Heart left ventricle (tissue), 7 donors: ENCODE measurements around the gene ANAPC4.

DNA sequence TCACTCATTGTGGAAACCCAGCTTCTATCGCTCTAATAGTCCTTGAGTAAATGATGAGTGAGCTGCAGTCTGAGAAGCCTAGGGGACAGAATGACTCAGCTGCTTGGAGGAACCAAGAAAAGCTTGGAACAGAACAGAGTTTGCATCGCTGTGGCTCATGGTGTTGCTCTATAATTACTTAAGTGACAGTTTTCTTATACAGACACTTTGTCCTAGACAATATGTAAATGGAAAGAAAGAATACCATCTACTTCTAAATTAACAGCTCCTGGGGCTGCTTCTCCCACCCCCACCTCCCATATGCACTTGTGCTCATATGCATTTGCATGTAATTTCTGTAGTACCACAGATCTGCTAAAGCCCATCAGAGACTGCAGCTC is 156.9 kb downstream of the SLIT2 start:
- PRO-cap, 6 experiments, result no peak in any of the 6 experiments
- RAMPAGE, long total RNA, 2 experiments, result no peak in any of the 2 experiments
- RRBS, result no CpG with 5 or more reads among the region's 2 CpGs

DNA sequence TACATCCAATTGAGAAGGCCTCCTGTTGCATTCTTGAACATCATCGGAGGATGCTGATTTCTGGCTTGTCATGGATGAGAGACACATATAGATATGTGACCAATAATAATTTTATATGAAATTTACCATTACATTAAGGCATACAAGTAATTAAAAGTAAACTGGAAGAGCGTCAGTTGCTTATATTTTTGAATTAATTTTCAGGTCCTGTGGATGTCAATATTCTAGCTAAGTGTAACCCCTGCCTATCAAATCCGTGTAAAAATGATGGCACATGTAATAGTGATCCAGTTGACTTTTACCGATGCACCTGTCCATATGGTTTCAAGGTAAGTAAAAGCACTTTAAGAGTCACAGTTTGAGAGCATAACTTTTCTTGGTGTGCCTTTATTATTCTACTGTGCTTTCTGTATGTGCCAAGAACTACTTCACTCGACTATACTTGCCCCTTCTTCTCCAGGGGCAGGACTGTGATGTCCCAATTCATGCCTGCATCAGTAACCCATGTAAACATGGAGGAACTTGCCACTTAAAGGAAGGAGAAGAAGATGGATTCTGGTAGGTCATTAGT is 133.1 kb upstream of the PACRGL start:
- PRO-cap, 6 experiments, result no peak in any of the 6 experiments
- RAMPAGE, long total RNA, 2 experiments, result no peak in any of the 2 experiments
- RRBS, result no CpG with 5 or more reads among the region's 5 CpGs

- PRO-cap, 6 experiments, result no peak in any of the 6 experiments
- RAMPAGE, long total RNA, 2 experiments, result no peak in any of the 2 experiments
- RRBS, result no CpG with 5 or more reads among the region's 2 CpGs
Observed at GRCh38 chr4:20743362-20743910, 43.2 kb downstream of the PACRGL start.

GRCh38 chr4:22399441-22400089 is 116.3 kb downstream of the ADGRA3 start:
- PRO-cap, 6 experiments, result no peak in any of the 6 experiments
- RAMPAGE, long total RNA, 2 experiments, result no peak in any of the 2 experiments

DNA sequence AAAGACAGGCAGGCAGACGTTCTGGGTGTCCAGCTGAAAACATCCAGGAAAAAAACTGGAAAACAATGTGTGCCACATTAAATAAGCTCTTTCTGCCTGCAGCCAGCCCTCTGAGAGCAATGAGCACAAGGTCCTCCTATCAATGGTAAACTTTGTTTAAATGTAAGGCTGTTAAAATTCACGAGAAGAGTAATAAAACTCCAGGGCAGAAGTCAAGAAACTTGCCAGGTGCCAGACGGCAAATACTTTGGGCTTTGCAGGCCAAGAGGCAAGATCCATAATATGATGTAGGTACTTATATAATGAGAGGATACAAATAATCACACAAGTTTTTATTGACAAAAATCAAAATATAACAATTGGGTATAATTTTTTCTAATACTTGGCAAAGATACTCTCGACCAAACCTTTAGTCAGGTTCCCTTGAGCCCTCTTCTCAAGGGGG is 24.8 kb downstream of the ADGRA3 start:
- PRO-cap, 6 experiments, result no peak in any of the 6 experiments
- RAMPAGE, long total RNA, 2 experiments, result no peak in any of the 2 experiments
- RRBS, result no CpG with 5 or more reads among the region's 4 CpGs

DNA sequence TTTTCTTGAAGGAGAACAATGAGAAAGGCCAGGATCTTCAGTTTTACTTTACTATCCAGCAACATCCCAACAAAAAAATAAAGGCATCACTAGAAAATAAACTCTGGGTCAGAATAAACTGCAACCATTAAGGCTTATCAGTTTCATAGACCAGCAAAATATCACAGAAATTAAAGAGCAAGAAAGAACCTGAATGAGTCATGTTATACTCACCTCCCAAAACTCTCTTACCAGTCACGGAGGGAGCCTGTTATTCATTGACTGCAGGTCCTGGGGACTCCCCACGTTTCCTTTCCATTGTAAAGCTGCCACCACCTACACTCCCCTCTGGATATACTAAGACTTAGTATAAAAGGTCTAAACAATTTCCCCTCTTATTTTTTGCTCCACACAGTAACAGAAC is 14.5 kb downstream of the ADGRA3 start:
- PRO-cap, 6 experiments, result no peak in any of the 6 experiments
- RAMPAGE, long total RNA, 2 experiments, result no peak in any of the 2 experiments
- RRBS, result no CpG with 5 or more reads among the region's 2 CpGs

DNA sequence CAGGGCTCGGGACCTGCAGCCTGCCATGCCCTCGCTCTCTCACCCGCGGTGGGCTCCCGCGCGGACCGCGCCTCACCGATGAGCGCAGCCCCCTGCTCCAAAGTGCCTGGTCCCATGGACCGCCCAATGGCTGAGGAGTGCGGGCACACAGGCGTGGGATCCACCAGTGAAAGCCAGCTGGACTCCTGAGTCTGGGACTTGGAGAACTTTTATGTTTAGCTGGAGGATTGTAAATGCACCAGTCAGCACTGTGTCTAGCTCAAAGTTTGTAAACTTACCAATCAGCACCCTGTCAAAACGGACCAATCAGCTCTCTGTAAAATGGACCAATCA is 119.1 kb upstream of the ADGRA3 start:
- PRO-cap, 6 experiments, result no peak in any of the 6 experiments
- RAMPAGE, long total RNA, 2 experiments, result no peak in any of the 2 experiments
- RRBS, result no CpG with 5 or more reads among the region's 15 CpGs

GRCh38 chr4:23883024-23883712 is 6.7 kb downstream of the PPARGC1A start:
- PRO-cap, 6 experiments, result peak in 5 of 6 experiments; most common minus-strand start chr4:23883344 (in 5)
- RAMPAGE, long total RNA, 2 experiments, result no peak in any of the 2 experiments
- RRBS, result no CpG with 5 or more reads among the region's 5 CpGs

DNA sequence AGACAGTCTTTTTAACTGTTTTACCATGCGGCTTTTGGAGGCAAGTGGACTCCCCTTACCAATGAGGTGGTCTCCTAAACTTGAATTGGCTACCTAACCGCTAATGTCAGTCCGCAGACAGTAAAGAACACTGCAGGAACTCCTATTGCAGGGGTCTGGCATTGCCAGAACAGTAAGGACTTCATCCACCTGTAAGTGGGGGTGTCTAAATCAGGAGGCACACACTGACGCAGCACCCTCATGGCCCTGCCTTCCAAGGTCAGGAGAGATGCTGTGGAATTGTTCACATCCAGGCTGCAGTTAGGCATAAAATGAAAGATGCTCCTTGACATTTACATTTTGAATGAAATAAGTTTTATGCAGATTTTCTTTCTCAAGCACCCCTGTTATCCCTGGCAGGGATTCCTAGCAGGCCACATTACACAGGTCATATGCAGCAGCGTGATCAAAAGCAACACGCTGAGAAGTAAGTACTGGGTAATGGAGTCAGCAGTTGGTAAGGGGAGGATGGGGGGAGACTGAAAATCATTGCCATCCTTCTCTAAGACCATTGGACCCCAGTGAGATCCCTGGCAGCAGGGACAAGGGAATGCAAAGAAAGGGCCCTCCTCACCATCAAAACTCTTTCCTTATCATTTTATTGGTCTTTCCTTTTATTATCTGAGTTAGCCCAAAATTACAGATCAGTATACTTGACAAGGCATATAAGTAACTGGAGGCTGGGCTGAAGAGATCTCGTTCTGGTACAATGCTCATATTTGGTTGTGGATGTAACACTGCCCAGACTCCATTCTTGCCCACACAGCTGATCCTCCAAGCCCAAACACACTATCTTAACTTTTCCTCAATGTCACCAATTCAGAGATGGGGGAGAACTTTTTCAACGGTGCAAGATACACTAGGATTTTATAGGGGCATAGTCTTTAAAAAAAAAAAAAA is 3.6 kb downstream of the PPARGC1A start:
- PRO-cap, 6 experiments, result peak in 2 of 6 experiments; most common plus-strand start position 278 of the sequence (in 2); most common minus-strand start position 174 of the sequence (in 2)
- RAMPAGE, long total RNA, 2 experiments, result no peak in any of the 2 experiments
- RRBS, result no CpG with 5 or more reads among the region's 8 CpGs

GRCh38 chr4:23890360-23891463 is 865 bp upstream of the PPARGC1A start:
- PRO-cap, 6 experiments, result no peak in any of the 6 experiments
- RAMPAGE, long total RNA, 2 experiments, result no peak in any of the 2 experiments
- RRBS, result no CpG with 5 or more reads among the region's 10 CpGs

DNA sequence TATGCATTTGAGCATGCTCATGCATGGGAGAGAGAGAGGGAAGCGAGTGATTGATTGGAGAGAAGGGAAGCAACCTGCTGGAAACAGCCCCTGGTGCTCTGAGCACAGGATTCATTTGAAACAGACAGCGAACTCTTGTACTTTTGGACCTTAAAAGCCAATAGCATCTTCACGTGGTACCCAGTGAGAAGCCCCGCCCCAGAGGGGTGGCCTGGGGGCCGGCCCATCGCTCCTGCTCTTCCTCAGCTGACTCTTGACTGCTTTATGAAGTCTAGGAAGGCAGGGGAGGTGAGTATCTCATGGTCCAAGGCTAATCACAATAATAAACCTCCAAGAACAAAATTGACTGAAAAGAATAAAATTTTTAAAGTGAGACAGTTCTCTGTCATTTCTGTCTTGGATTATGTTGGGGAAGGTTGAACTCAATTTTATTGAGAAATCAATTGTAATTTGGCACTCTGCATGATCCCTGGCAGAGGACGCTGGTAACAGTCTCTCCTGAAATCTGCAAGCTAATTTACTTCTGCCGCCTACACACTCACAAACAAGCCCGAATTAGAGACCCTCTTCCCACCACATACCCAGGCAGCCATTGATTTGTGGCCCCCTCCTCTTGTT is 168.2 kb upstream of the PPARGC1A start:
- PRO-cap, 6 experiments, result no peak in any of the 6 experiments
- RAMPAGE, long total RNA, 2 experiments, result no peak in any of the 2 experiments
- RRBS, result no CpG with 5 or more reads among the region's 9 CpGs

- PRO-cap, 6 experiments, result no peak in any of the 6 experiments
- RAMPAGE, long total RNA, 2 experiments, result no peak in any of the 2 experiments
- RRBS, result no CpG with 5 or more reads among the region's 7 CpGs
Observed at GRCh38 chr4:24230731-24231362, 341.0 kb upstream of the PPARGC1A start.

- PRO-cap, 6 experiments, result no peak in any of the 6 experiments
- RAMPAGE, long total RNA, 2 experiments, result no peak in any of the 2 experiments
- RRBS, result no CpG with 5 or more reads among the region's 6 CpGs
Observed at GRCh38 chr4:24261950-24262406, 322.4 kb downstream of the DHX15 start.

DNA sequence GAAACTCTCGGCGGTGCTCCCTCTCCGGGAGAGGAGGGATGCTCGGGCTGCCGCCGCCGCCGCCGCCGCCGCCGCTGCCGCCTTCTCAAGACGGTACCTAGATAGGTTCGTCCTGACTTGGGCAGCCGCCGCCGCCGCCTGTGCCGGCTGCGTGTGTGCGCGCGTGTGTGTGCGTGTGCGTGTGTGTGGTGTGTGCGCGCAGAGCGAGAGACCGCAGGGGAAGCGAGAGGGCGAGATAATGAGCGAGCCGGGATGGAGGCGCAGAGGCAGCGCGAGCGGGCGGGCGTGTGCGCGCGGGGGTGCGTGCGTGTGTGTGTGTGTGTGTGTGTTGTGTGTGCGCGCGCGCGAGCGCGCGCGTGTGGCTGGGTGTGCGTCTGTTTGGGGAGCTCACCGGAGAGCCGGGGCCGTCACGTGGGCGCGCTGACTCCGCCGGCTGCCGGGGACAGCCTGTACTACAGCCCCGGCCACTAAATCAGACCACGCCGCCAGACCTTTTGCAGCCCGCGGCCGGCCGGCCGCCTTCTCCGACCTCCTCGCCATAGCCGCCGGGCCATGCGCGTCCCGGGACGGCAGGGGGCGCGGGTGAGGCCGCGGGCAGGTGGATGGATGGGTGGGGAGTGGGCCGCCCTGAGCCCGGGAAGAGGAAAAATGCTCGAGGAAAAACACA is 111.6 kb downstream of the DHX15 start:
- PRO-cap, 6 experiments, result peak in 6 of 6 experiments; most common plus-strand start position 470 of the sequence (in 4); most common minus-strand start position 240 of the sequence (in 2)
- RAMPAGE, long total RNA, 2 experiments, result no peak in any of the 2 experiments
- RRBS, result 2% methylated on average over 26 of the region's 87 CpGs

DNA sequence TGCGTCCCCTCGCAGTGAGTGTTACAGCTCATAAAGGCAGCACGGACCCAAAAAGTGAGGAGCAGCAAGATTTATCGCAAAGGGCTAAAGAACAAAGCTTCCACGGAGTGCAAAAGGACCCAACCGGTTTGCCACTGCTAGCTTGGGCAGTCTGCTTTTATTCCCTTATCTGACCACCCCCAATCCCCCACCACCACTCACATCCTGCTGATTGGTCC is 14.3 kb upstream of the DHX15 start:
- PRO-cap, 6 experiments, result no peak in any of the 6 experiments
- RAMPAGE, long total RNA, 2 experiments, result no peak in any of the 2 experiments
- RRBS, result no CpG with 5 or more reads among the region's 6 CpGs

- PRO-cap, 6 experiments, result peak in 1 of 6 experiments; most common minus-strand start chr4:24753398 (in 1)
- RAMPAGE, long total RNA, 2 experiments, result no peak in any of the 2 experiments
Observed at GRCh38 chr4:24753309-24753583, 42.1 kb upstream of the SOD3 start.

GRCh38 chr4:25178627-25179537 is 18.6 kb upstream of the SEPSECS start:
- PRO-cap, 6 experiments, result no peak in any of the 6 experiments
- RAMPAGE, long total RNA, 2 experiments, result no peak in any of the 2 experiments
- RRBS, result no CpG with 5 or more reads among the region's 4 CpGs

- PRO-cap, 6 experiments, result no peak in any of the 6 experiments
- RAMPAGE, long total RNA, 2 experiments, result no peak in any of the 2 experiments
- RRBS, result no CpG with 5 or more reads among the region's 4 CpGs
Observed at GRCh38 chr4:25254888-25255514, 21.2 kb downstream of the PI4K2B start.

GRCh38 chr4:25313487-25313770 is 855 bp downstream of the ZCCHC4 start:
- PRO-cap, 6 experiments, result no peak in any of the 6 experiments
- RAMPAGE, long total RNA, 2 experiments, result no peak in any of the 2 experiments
- RRBS, result 11% methylated on average over 1 of the region's 12 CpGs

GRCh38 chr4:25376605-25377750 is at the start of gene ANAPC4:
TSS of gene ANAPC4 (plus strand) at chr4:25377263.
- PRO-cap, 6 experiments, result peak in 6 of 6 experiments; most common plus-strand start chr4:25377244 (in 2); most common minus-strand start chr4:25377002 (in 5)
- RAMPAGE, long total RNA, 2 experiments, result start-site peak on the plus strand in 2 of 2 experiments, at chr4:25377265-25377291 at its widest, 28 to 35 reads per replicate
- RRBS, result 2% methylated on average over 54 of the region's 85 CpGs